ENCODE measurements around a stretch of chr14.

DNA sequence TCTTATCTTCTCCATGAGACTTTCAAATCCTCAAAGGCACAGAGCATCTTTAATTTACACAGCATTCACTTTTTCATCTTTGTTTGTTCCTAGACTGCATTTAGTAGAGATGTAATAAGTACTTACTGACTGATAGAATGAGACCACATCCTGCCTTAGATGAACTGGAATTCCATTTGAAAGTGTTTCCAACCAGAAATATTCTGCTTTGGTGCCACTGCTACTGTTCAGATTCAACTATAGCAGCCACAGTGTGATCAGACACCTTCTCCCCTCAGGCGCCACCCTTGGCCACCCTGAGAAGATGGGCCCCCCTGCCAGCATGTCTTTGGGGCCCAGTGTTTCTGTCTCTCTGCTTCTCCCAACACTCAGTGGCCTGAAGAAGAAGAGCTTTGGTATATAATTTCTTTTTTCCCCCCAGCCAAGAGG lies 449.1 kb downstream of the RAD51B start:
- PRO-cap, result no peak

- PRO-cap, result no peak
Measured at GRCh38 chr14:68364207-68364821, 428.6 kb downstream of the ZFP36L1 start.

DNA sequence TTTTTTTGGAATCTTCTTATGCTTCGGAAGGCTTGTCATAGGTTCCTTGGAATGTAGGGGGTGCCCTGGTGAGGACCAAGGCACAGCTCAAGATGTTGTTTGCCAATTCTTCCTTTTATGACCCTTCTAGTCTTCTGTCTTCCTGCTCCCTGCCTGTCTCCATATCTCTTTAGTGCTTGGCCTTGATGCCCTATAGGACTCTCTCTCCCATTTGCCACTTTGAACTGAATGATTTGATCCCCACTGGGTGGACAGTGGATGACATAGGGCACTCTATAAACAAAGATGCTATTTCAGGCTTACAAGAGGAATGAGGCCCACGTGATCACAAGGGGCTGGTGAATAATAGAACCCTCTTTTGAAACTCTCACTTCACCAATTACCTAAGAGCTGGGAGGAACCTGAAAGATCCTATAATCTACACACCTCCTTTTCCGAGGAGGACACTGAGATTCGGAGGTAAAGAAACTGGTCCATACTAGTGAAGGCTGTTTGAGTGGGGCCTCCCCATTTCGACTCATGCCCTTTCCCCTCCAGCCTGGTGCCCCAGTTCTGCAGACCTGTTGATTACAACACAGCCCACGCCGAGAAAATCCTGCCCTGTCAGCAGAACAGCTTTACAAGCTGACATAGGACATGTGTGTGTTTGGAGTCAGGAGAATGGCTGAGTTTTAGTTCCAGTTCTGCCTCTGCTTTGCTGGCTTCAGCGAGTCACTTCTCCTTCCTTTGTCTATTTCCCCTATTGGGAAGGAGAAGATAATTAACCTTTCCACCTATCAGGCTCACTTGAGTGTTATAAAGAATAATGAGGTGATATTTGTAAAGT lies 400.4 kb downstream of the ZFP36L1 start:
- PRO-cap, result no peak

DNA sequence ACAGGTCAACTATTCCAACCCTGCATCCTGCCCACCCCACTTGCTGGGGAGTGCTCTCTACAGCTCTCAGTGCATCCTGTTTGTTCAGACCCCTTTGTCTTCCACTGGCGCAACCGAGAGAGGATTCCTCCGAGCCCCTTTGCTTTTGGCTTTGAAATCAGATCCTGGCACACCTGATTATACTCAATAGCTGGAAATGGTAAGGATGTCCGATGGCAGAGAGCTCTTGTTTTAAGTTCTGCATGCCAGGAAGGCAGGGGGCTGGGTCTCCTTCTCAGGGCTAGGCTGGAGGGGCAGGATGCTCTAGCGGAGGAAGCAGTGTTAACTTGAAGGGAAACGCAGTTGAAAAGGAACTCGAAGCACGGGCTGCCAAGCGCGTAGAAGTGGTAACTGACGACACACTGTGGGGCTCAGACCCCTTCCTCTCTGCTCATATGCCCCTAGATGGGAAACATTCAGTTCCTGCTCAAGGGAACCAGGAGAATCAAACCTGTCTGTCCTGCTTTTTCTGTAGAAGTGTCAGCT lies 297.6 kb downstream of the ZFP36L1 start:
- PRO-cap, result no peak

DNA sequence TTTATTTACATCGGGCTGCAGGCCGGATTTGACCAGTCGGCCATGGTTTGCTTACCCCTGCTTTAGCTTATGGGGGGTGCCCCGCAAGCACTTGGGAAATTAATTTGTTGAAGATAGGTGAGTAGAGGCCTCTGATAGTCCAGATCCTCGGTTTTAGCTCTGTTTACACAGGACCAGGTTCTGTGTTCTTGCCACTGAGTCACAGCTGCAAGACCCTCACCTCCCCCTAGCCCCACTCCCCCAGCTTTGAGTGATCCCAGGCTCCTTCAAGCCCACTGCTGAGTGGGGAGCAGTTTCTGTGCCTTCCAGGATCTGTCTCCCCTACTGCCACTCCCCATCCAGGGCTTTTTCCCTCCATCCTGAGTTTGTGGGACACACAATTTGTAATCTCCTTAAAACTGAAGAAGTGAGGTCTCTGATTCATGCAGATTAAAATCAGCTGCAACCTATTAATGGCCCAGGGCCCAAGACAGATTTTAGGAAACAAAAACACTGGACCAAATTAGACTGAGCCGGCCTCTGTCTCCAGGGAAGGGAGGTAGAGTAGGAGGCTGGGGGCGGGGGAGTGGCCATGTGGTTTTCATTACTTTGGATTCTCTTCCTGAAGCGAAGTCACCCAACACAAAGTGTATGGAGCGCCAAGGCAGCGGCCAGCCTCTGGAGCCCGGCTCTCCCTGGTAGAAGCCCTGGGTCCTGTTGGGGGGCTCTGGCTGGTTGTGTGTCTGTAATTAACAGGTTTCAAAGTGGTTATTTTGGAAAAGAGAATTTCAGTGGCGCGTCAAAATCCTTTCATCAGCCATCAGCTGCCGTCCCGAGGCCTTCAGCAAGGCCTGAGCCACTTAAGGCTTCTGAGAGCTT lies 282.8 kb downstream of the ZFP36L1 start:
- PRO-cap, result no peak

DNA sequence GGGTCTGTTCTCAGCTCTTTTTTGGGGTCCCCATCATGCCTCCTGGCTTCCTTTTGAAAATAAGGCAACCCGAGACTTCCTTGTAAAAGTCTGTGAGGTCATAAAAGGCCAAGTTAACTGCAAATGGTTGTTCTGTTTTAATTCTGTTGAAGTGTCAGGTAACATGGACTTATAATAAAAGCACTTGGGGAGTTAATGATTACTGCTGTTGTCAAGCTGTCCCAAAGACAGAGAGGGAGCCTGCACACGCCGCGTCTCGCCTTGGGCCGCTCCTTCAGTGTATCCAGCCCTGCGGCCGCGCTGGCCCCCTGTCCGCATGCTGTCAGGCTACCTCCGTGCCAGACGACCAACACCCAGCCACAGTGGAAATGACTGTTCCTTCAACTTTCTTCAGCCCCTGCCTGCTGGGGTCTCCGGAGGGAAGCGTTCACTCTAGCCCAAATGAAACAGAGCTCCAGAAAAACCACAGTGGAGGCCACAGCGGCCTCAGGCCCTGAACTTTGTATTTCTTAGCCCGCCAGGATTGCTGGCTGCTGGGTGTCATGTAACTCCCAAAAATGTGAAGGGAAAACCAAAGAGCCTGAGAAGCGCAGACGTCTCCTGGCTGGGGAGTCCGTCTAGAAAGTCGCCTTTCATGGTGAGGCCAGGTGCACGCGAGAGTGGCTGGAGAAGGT lies 189.2 kb downstream of the ZFP36L1 start:
- PRO-cap, result no peak

DNA sequence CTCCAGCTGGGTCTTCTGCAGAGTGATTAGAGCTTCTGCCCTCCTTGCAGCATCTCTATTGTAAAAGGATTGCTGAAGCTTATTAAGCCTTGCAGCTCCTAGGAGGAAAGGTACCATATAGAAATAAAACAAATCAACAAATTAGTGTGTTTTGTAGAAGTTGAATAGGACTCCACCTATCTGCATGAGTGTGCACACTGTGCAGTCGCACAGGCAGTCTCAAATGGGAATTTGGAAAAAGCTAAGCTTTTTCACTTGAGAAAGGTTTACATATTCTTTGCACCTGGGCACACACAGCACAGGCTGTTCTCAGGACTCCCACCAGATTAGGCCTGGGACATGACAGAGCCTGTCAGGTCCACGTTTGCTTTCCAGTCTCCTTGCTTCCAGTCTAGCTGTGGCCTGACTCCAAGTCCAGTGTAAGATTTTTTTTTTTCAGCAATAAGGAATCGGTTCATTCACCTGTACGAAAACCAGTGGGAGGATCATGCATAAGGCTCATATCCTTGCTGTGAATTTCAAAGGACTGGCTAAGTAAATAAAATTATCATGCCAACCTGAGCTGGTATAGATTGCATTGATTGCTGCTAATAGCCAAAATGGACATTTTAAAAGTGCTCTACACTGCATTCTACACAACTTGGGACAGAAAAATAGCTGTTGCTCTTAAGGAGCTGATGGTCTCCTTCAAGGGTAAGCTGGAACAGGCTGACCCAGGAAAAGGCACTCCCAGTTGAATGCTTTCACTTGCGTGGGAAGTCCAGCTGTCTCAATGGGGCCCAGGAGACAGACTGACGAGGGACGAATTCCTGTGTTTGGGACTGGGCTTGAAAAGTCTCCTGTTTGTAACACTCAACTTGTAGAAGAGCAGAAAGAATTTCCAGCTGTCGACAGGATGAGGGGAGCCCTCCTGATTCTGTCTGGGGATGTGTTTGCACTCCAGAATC lies 181.1 kb downstream of the ZFP36L1 start:
- PRO-cap, result no peak

DNA sequence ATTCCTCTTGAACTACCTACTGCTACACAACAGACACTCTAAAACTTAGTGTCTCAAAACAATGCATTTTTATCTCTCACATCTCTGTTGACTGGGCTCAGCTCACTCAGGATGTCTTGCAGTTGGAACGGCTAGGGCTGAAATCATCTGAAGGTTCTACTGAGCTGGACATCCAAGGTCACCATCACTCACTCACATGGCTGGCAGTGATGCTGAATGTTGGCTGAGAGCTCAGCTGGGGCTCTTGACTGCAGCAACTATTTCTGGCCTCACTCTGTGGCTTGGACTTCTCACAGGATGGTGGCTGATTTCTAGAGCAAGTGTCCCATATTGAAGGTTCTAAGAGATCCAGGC lies 166.5 kb downstream of the ZFP36L1 start:
- PRO-cap, result no peak

DNA sequence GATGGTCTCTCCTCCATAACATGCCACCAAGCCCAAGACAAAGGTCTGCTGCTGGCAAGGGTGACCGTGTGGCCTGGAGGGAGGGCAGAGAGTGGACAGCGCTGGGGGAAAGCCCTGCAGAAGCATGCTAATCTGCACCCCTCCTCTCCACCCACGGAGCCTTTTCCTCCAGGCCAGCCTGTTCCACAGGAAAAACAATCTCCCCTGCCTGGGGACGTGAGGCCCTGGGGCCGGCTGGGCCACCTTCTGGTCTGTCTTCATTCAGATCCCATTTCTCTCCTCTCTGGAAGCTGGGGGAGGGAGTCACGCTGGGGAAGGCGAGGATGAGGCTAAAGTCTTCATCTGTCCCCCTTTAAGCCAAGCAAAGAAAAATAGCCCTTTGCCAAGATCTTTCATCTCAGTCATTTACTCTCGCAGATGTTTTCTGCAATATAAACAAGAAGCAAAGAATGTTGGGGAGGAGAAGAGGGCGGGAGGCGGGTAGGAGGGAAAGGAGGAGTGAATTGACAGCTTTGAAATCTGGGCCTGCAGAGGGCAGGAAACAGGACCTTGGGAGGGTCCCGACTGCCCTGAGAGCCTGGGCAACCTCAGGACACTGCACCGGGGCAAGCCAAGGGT lies 133.8 kb downstream of the ZFP36L1 start:
- PRO-cap, result no peak

DNA sequence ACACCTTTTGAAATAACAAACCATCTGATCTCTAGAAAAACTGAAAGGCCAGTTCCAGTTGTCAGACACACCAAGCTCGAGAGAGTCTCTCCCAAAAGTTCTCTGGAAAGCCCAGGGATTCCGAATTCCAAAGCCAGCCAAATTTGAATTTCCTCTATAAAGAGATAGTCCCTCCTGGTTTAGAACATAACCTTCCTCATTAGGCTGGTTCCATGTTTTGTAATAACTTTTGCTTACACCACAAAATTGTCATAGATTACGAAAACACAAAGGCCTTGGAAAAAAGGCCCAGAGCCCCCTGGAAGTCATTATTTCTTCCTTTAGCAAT lies 110.6 kb downstream of the ZFP36L1 start:
- PRO-cap, result no peak

- PRO-cap, result no peak
Measured at GRCh38 chr14:68705871-68706540, 86.9 kb downstream of the ZFP36L1 start.

DNA sequence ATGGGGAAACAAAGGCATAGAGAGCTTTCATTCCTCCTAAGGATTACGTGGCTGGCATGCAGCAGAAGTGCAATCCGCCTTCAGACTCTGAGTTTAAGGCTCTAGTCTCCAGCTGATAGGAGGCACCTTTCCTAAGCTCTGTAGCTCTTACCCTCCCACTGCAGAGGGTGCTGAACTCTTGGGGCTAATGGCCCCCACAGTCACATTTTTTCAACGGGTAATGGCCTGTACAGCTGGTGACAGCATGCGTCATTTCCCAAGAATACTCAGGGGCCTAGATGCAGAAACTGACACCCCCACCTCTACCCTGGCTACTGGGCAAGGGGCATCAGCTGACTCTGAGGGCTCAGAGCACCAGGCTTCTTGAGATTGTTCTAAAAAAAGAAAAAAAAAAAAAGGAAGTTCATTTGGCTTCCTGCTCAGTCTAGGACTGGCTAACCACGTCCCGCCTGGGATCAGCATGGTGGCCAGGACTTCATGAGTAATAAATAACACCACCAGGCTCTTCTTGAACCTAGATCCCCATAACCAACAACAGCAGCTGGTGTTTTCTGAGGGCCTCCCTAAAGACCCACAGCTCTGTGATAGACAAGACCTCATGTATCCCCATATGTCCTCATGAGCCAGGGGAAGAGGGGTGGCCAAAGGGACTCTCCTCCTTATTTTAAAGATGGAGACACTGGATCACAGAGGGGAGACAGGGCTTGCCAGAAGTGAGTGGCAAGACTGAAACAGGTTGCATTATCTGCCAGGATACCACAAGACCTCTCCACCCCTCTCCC lies 35.2 kb downstream of the ZFP36L1 start:
- PRO-cap, result no peak

DNA sequence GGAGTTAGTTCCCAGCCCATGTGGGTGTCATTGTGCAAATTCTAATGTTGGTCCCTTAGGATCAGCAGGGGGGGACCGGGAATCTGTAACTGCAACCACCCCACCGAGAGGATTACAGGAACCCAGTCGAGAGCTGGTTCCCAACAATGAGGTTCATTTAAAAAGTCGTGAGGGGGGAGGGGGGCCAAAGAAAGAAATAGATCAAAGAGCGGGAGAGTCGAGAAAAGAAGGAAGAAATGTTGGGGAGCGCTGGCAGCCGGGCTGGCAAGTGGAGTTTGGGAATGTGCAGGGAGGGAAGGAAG lies 1.4 kb downstream of the ZFP36L1 start:
- PRO-cap, result bidirectional peak, plus-strand start at position 232 of the sequence, minus-strand start at position 74 of the sequence

GRCh38 chr14:68819015-68820064 lies 26.5 kb upstream of the ZFP36L1 start:
- PRO-cap, result no peak

- PRO-cap, result no peak
Measured at GRCh38 chr14:68823774-68824451, 31.0 kb upstream of the ZFP36L1 start.

DNA sequence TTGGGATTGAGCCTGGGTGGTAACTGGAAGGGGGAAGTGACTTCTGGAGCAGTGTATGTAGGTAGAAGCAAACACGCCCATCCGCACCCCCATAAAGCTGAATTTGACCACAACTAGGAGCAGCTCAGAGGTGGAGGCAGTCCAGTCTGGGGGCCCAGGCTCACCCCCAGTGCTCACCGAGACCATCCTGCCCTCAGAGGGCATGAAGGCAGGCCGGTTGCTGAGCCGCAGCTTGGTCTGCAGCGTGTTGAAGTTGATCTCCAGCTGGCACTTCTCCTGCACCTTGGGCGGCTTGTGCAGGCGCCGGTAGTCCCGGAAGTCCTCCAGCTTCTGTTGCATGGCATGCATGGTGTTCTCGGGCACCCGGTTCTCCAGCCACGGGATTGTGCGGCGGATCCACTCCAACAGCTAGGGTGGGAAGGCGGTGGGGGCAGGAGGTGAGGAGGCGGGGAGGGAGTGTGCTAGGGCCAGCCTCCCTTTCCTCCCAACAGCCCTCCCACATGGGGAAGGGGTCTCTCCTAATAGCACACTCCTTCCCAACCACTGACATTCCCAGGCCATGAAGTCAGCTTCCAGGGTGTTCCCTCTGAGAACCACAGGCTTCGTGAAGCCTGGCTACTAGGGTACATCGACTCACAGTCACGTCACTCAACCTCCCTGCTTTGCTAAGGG lies 87.1 kb downstream of the ACTN1 start:
- PRO-cap, result no peak

- PRO-cap, result no peak
Measured at GRCh38 chr14:68894006-68894707, 84.9 kb downstream of the ACTN1 start.

DNA sequence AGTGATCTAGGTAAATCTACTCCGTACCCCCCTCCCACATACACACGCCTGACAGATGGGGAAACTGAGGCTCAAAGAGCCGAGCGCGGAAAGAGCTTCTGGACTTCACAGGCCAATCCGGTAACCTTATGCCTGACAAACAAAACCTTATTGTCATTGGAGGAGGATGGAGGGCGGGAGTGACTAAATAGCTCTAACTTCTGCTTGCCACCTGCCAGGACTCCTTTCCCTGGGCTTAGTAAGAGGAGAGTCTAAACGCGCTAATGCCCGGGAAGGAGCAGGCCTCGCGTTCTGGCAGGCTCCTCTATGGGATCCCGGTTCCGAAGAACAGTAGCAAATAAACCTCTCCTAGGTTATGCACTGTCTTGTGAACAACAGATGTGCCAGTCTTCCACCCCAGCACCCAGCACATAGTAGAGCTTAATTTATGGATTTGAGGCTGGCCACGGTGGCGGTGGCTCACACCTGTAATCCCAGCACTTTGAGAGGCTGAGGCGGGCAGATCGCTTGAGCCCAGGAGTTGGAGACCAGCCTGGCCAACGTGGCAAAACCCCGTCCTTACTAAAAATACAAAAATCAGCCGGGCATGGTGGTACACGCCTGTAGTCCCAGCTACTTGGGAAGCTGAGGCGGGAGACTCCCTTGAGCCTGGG lies 1.2 kb upstream of the ACTN1 start:
- PRO-cap, result no peak

- PRO-cap, result no peak
Measured at GRCh38 chr14:69053336-69053639, 74.2 kb upstream of the ACTN1 start.

- PRO-cap, result no peak
Measured at GRCh38 chr14:69152251-69152475, 756 bp downstream of the DCAF5 start.